Renal cortical epithelial cell (primary cell): ENCODE results near the genes SERF1B and FOXD1.

DNA sequence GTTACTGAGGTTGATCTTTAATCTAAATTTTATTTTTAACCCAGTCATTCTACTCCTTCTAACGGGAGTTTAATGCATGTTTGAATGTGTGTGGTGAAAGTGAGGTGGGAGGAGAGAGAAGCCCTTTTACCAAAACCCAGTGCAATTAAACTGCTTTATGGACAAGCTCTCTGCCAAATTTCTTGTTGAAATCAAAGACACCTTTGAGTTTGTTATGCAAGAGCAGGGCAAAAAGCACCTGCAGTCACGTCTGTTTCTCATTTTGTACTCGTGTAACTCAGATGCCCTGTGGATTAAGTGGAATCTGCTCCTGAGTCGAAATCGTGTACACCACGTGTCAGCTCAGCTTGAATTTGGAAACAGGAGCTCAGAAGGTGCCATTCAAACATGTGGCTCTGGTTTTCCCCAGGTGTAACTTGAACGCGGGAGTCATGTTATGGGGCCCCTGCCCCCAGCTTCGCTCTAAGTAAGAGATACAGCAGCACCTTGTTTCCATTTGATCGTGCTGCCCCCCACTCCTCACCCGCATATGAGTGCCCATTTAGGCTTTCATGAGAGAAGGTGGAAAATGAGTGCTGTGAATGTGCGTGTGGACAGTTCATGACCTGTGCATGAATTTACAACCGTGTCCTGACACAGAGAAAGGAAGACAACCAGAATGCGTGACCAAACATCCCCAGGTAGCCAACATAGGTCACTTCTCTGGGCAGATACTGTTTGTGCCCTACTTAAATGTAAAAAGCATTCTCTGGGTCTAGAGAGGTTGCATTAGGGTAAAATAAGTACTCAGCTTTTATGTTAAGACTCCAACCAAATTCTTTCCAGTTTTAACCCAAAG, 347.0 kb upstream of the SLC30A5 start:
- RRBS: no CpG with 5 or more reads among the region's 14 CpGs

DNA sequence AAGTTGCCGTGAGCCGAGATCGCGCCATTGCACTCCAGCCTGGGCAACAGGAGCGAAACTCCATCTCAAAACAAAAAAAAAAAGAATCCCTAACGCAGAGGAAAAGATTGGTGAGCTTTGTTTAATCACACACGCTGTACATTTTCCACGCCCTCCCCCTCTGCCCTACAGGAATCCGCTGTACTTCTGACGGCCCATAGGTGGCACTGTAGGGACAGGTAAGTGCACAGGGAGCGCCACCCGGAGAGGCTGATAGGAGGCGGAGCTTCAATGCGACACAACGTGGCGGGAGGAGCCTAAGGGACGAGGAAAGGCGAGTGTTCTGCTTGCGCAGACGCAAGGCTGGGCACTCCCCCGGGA, 217 bp upstream of the SLC30A5 start:
- RRBS: 6% methylated on average over 1 of the region's 21 CpGs

- RRBS: no CpG with 5 or more reads among the region's 9 CpGs
These were observed 38.0 kb upstream of the OCLN start for GRCh38 chr5:69454341-69455270.

DNA sequence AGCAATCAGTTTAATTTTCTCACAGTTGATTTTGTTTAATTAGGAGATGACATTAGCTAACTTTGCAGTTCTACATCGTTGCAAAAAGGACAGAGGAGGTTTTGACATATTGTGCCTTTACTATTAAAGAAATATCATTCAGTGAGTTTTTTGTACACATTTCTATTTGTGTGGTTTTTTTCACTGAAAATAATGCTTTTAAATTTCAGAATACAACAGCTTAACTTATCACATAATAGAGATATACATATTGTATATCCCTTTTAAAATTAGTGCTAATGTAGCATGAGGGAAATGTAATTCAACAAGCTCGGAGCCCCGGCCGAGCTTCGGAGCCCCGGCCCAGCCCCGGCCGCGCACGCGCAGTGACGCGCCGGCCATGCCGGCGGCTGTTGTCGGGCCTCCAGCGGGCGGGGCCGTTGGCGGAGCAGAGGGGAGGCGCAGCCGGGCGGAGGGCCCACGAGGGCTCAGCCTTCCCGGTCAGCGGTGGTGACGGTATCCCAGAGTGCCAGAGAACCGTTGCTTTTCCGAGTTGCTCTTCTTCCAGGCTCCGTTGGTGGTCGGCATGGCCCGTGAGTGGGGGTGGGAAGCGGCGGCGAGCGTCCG, at the start of gene SERF1B:
Gene SERF1B (plus strand): TSS at position 365 of the 606 bp plus-strand sequence.
- RRBS: no CpG with 5 or more reads among the region's 38 CpGs

- RRBS: no CpG with 5 or more reads among the region's 7 CpGs
These were observed 92.3 kb upstream of the MAP1B start for GRCh38 chr5:72014964-72015467.

DNA sequence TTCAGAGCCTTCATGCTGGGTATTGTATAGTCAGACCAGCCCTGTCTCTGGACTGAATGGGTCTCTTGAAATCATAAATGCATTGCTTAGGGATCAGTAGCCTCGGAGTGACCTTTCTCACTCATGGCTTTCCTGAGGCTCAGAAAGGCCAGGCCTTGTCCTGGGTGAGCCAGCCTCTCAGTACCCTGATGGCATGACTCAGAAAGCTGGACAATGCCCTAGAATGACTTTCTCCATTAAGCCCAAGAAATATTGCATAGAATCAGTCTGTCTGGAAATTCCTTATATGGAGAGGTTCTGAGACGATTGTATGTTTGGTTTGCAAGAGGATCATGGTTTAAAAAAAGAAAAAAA, 34.1 kb downstream of the MAP1B start:
- RRBS: no CpG with 5 or more reads among the region's 2 CpGs

DNA sequence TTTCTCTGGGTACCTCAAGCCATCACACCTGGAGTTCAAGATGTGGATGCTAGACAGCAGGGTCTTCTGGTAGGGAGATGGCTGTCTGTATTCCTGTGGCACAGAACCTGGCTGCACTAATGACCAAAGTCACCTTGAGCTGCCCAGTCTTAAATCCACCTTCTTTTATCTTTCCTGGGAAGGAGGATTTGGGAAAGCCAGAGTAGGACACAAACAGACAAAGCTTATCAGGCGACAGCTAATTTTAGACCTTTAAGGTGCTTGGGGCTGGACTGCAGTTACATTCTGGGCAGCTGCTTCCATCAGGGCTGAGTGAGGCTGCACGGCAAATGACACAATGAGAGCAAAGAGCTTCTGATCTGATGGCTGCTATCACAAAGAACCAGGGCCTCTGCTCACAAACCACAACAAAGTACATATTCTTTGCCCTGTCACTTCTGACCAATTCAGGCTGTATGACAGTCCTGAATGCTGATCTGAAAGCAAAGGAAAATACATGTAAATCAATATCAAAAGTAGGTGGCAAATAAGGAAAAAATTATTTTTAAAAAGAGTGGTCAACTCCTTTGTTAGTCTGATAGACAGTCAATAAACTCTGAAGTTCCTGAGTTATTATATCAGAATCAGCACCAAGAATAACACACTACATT, 93.1 kb downstream of the MRPS27 start:
- RRBS: no CpG with 5 or more reads among the region's 2 CpGs

DNA sequence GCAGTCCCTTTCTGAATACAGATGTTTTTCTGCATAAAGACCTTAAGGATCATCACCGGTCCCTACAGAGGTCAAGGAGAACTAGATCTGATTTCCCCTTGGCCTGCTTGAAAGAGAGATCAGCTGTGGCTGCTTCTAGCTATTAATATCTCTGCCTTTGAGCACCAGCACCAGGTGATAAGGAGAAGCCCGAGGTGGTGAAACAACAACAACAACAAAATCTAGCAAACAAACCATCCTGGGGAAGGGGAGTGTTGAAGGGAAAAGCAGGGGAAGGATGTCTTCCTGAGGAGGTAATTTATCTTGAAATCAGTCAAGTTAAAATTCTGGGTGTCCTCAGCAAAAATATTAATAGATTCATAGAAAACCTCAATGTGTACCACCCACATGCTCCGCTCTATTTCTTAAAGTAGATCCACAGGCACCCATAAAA, 42.1 kb downstream of the ZNF366 start:
- RRBS: no CpG with 5 or more reads among the region's 3 CpGs

DNA sequence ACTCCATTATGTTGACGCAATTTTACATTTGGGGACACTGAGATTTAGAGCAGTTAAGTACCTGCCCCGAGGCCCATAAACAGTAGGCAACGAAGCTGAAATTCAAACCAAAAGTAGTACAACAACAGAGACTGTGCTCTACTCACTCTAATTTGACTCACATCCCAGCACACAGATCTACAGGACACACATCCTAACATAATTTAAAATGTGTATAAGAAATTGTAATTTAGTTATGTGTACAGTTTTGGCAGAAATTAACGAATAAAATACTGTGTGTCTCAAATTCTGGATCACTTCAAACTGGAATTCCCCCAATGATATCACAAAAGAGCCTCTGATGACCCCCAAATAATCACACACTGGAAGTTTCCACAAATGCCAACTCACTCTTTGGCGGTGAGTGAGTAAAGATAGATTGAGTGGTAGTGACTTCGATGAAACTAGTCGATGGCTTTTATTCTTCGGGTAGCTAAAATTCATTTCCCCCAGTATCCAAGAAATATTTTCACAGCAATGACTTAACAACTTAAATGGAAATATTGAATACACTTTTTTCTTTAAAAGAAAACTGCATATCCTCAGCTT, 2.3 kb downstream of the ZNF366 start:
- RRBS: no CpG with 5 or more reads among the region's 8 CpGs

GRCh38 chr5:72508804-72509177, 1.6 kb upstream of the ZNF366 start:
- RRBS: no CpG with 5 or more reads among the region's 8 CpGs

GRCh38 chr5:72883759-72884069, 67.3 kb downstream of the TNPO1 start:
- RRBS: no CpG with 5 or more reads among the region's 5 CpGs

DNA sequence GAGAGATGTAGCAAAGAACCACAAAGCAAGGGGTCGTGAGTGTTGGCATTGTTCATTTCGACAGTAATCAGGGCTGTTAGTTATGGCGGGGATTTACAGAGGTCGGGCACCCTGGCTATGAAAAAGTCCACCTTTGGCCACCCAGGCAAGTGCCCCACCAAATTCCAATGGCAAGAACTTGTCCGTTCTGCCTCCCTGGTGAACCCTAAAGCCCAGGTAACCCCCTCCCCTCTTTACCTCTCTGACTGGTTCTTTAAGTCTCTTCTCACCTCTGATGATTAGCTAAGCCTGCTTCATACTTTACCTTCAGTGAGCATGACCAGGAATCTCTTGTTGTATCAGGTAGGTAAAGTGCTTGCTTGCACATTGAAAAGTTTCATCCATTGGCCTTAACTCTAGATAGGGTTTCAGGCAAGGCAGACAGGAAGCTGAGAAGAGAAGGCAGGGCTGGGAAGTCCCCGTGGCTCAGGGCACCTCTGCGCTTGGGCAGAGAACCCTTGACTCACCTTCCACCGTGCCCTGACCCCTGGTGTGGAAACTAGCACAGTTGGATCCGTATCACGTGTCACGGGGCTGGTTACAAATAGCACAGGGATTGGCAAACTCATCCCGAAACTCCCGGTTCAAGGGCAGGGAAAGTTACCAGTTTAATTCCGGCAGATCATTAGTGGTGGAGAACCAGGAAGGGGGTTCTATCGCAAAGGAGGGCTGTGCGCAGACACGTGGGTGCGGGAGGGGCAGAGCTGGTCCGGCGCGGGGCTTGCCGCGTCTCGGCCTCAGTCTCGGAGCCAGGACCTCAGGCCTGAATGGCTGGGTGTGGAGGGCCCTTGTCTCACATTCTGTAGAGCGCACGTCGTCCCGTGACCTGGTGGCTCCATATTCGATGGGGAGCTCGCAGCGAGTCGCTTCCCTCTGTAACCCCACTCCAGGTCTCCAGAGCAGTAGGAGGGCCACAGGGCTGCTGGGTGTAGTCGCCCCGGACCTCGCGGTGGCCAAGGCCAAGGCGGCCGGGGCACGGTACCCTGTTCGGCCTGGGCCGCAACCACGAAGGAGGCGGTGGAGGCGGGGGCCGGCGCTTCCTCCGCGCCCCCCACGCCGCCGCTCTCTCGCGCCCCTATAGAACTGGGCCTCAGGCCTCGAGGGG, 914 bp upstream of the TMEM171 start:
- RRBS: 15% methylated on average over 12 of the region's 55 CpGs

GRCh38 chr5:73215567-73216764, 43.0 kb downstream of the TMEM174 start:
- RRBS: 2% methylated on average over 13 of the region's 77 CpGs

- RRBS: no CpG with 5 or more reads among the region's 9 CpGs
These were observed 109.5 kb downstream of the TMEM174 start for GRCh38 chr5:73282312-73283033.

GRCh38 chr5:73303221-73303495, 130.2 kb downstream of the TMEM174 start:
- RRBS: 5% methylated on average over 6 of the region's 22 CpGs

GRCh38 chr5:73311279-73312205, 137.0 kb downstream of the FOXD1 start:
- RRBS: no CpG with 5 or more reads among the region's 35 CpGs

- RRBS: 2% methylated on average over 13 of the region's 58 CpGs
These were observed at the start of gene FOXD1 for GRCh38 chr5:73448435-73449017. Gene FOXD1 (minus strand): TSS chr5:73448777.

DNA sequence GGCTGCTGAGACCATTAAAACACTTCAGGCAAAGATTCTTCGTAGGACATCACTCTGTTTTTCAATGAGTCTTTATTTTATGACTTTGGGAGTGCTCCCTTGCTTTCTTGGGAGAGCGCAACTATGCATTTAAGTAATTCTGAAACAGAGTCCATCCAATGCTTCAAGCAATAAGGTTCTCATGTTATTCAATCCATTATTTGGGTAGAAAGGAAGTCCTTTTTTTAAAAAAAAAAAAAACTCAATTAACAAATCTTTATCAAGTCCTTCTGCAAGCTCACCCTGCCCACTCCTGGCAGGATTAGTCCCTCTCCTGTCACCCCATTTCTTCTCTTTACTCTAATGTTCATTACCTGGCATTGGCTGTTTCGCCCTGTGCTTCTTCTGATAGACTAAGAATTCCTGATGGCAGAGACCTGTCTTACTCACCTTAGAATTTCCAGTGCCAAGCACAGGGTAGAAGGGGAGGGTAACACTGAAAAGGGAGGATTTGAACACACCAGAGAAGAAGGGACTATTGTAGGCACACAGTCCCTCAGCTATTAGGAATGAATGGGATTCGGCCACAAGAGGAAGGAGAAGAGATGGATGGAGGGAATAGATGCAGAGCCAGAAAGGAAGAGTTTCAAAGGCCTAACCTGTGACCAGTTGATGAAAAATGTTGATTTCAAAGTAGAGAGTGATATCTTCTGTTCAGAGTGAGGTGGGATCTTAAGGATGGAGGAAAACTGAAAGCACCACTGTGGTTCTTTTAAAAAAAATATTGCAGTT, 32.1 kb downstream of the ARHGEF28 start:
- RRBS: no CpG with 5 or more reads among the region's 4 CpGs

DNA sequence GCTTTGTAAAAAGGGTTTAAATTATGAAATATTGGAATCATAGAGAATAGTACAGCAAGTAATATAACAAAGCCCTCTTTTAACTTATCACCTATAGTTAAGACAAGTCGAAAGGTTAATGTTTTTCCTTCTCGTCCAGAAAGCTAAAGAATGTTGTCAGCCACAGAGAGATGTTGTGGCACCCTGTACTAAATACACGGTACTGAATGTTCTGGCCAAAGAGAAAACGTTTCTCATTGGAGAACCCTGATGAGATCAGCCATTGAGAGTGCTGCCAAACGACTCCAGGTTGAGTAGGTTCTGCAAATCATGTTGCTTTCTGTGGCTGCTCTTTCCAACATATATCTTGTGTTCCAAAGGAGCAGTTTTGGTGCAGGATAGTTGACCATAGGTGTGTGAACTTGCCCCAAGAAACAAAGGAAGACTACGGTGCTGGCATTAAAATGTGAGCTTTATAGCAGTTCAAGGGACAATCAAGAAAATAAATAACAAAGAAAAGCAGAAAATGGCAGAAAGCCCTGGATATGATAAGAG, 102.5 kb downstream of the ARHGEF28 start:
- RRBS: no CpG with 5 or more reads among the region's 6 CpGs

GRCh38 chr5:73857782-73858684, 232.0 kb downstream of the ARHGEF28 start:
- RRBS: no CpG with 5 or more reads among the region's 6 CpGs